HT1080 (cell line): ENCODE measurements around the genes ACADS, HNF1A and ANAPC5.

DNA sequence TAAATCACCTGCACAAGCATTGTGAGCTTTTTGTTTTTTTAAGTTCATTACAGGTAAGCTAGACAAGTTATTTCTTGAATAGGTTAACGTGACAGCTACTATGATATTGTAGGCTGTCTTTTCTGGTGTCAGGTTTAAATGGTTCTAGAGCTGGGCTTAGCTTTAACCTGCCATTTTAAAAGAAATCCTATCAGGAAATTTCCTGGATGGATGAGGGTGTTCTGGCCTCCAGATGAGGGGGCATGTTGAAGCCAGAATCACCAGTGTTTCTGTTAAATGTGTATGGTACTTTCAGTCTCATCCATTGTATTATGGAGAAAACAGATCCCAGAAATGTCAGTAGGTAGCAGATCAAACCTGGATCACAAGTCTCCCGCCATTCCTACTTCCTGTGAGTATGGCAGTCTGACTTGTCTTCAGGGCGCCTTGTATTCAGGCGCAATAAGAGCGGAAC lies 3.6 kb downstream of the POP5 start:
RAMPAGE:
- cytosol, long total RNA = no peak
- long total RNA = no peak
- nucleus, long total RNA = no peak

DNA sequence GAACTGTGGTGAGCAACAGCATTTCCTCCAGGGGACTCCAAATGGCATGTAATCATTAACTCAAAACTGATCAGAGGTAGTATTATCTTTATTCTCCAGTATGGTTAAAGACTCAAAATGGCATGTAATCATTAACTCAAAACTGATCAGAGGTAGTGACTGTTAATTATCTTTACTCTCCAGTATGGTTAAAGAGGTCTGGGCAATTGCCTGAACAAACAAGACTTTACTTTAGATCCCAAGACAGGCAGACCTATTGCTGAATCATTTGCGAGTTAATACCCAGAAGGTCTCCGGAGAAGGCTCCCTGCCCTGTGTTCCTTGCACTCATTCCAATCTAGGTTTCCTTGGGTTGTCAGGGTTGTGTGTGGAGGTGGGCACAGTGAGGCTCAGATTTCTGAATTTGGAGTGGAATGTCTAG lies 6.5 kb upstream of the ACADS start:
RAMPAGE:
- cytosol, long total RNA = no peak
- long total RNA = no peak
- nucleus, long total RNA = no peak

DNA sequence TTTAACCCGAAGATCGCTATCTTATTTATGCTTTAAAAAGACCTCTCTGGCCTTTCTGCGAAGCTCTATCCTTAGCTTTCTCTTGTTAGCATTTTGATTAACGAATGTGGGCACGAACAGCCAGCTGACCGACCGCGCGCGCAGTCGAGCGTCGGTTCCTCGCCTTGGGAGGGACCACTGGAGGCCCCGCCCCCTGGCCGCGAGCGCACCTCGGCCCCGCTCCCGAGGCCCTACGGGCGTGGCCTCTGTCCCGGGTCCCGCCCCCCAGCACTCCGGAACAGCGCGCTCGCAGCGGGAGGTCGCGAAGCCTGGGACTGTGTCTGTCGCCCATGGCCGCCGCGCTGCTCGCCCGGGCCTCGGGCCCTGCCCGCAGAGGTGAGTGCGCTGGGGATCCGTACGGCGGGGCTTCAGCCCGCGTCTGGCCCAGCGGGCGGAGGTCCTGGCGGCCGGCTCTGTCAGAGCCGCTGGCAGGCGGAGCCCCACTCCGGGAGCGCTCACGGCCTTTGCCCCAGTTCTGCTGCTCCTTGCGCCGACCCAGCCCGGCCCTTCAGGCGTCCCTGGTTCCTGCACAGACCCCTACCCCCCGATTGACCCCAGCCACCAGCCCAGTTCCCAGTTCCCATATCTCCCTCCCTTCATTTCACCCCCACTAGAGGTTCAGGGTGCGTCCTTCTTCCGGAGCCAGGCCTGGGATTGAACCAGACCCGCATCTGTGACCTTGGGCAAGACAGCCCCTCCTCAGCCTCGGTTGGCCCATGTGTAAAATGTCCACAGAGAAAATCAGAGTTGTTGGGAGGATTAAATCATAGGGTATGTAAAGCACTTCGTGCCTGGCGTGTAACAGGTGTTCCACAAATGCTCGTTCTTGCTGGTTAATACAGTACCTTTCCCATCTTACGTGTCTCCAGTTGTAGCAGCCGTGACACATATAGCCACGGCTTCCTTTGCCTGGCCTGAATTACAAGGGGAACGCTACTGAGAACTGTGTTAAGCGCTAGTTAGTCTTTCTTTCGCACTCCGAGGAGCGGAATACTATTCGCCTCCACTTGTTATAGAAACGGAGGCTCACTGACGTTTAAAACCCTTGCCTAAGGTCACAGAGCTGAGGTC lies at the start of gene ACADS:
Gene ACADS, plus strand, starts transcription at position 270 of the 1,110 bp plus-strand sequence.
RAMPAGE:
- cytosol, long total RNA = no peak
- long total RNA = no peak
- nucleus, long total RNA = no peak

DNA sequence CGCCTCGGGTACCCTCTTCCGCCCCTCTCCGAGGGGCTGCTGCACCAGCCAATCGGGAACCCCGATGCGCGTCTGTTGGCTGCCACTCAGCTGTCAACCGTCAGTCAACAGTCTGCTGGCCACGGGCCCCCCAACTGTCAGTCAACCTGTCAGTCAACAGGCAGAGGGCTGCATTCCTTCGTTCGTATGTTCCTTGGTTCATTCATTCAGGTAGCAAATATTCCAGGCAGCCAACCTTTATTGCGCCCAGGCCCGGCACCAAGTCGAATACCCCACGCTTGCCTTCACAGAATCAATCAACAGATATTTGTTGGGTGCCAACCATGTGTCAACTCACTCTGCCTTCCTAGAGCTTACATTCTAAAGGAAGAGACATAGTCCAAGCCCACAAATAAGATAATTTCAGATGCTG lies 411 bp upstream of the SPPL3 start:
RAMPAGE:
- cytosol, long total RNA = no peak
- long total RNA = no peak
- nucleus, long total RNA = no peak

RAMPAGE:
- cytosol, long total RNA = no peak
- long total RNA = no peak
- nucleus, long total RNA = no peak
These were observed at the start of gene HNF1A for GRCh38 chr12:120978284-120979351. HNF1A (plus strand) TSS chr12:120978543.

DNA sequence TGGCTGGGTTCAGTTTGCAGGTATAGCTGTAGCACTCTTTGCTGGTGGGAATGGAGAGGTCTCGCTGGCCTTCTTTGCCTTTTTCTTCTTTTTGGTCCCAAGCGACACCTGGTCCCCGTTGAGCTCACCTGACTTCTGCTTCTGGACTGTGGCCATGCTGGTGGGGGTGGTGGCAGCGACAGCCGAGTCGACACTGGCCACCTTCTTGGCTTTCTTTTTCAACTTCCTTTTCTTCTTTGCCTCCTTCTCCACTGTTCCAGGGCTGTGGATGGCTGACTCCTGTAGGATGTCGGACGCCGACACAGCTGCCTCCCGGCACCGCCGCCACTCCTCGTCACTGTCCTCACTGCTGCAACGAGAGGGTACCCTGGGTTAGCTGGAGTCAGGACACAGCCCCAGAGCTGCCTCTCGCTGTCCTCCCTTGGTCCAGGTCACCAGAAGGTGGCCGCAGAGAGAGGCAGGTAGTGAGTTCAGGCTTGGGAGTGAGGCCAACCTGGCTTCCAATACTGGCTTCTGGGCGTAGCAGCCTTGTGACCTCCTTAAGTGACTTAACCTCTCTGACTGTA lies 12.1 kb downstream of the C12orf43 start:
RAMPAGE:
- cytosol, long total RNA = no peak
- long total RNA = no peak
- nucleus, long total RNA = no peak

DNA sequence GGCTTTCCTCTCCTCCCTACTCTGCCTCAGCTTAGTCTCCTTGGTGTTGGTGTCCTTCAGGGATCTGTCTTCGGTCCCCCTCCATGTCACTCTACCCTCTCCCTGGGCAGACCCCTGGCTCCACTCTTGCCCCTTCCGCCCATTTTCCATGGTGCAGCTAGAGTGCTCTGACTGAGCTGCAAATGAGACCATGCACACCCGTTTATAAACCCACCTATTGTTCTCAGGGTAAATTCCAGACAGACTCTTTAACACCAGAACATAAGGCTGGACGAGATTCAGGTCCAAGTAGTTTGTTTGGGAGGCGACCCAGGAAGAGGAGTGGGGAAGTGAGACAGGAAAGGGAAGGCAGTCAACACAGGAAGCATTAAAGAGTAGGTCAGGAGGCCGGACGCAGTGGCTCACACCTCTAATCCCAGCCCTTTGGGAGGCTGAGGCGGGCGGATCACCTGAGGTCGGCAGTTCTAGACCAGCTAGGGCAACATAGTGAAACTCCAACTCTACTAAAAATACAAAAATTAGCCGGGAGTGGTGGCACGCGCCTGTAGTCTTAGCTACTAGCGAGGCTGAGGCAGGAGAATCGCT lies 4.5 kb upstream of the P2RX7 start:
RAMPAGE:
- cytosol, long total RNA = no peak
- long total RNA = no peak
- nucleus, long total RNA = no peak

DNA sequence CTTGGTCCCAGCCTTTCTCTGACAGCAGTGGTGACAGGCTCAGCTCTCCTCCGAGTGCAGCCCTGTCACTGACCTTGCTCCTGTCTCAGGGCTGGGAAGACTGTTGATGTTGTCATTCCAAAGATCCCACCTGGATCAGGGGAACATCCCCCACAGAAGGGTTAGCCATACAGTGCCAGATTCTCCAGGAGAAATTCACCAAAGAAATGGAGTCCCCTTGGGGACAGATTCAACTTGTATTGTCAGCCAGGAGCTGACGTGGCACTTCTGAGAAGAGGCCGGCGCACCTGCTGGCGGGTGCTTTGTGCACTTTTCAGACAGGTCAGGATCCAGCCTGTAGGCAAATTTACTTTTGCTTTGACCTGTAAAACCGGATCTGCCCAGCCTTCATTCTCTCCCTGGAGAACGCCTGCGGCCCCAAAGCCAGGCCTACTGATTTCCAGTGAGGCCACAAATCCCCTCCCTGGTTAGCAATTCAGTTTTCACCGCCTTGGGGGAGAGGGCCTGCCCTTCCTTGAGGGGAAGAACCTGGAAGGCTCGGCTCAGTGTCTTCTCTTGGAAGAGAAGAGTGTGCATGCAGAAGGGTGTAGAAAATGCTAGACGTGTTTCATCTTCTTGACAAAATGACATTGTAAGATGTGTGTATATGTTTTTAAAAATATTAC lies 17.3 kb downstream of the P2RX4 start:
RAMPAGE:
- cytosol, long total RNA = no peak
- long total RNA = no peak
- nucleus, long total RNA = no peak

GRCh38 chr12:121230750-121231014 lies 20.8 kb downstream of the P2RX4 start:
RAMPAGE:
- cytosol, long total RNA = no peak
- long total RNA = no peak
- nucleus, long total RNA = no peak

DNA sequence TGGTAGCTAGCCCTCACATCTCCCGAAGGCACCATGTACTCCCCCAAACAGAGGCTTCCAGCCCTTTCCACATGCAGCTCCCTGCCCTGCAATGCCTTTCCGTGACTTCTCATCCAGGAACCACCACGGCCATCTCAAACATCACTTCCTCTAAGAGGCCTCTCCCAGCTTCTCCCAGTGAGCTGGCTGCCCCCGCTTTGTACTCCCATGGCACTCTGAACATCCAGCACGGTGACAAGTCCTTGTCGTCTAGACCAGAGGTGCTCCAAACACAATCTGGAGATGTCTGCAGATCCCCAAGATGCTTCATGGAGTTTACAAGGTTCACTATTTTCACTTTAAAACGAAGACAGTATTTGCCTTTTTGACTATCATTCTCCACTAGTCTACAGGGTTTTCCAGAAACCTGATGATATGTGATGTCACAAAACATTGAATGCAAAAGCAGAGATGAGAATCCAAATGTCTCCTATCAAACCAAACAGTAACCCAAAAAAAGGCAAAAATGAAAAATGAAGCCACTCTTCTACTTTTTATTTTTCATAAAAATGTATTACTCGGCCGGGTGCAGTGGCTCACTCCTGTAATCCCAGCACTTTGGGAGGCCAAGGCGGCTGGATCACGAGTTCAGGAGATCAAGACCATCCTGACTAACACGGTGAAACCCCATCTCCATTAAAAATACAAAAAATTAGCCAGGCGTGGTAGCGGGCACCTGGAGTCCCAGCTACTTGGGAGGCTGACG lies 34.7 kb downstream of the CAMKK2 start:
RAMPAGE:
- cytosol, long total RNA = no peak
- long total RNA = no peak
- nucleus, long total RNA = no peak

GRCh38 chr12:121279349-121280104 lies 17.0 kb downstream of the CAMKK2 start:
RAMPAGE:
- cytosol, long total RNA = no peak
- long total RNA = no peak
- nucleus, long total RNA = no peak

RAMPAGE:
- cytosol, long total RNA = no peak
- long total RNA = no peak
- nucleus, long total RNA = no peak
These were observed 1.4 kb downstream of the CAMKK2 start for GRCh38 chr12:121295238-121295379.

RAMPAGE:
- cytosol, long total RNA = start-site peak on the minus strand at chr12:121352369-121352420, 233 and 349 reads in 2 replicates
- long total RNA = start-site peak on the minus strand at chr12:121352383-121352417, 185 reads
- nucleus, long total RNA = no peak
These were observed at the start of gene ANAPC5 for GRCh38 chr12:121351741-121352983. ANAPC5 (minus strand) TSS chr12:121352411.

DNA sequence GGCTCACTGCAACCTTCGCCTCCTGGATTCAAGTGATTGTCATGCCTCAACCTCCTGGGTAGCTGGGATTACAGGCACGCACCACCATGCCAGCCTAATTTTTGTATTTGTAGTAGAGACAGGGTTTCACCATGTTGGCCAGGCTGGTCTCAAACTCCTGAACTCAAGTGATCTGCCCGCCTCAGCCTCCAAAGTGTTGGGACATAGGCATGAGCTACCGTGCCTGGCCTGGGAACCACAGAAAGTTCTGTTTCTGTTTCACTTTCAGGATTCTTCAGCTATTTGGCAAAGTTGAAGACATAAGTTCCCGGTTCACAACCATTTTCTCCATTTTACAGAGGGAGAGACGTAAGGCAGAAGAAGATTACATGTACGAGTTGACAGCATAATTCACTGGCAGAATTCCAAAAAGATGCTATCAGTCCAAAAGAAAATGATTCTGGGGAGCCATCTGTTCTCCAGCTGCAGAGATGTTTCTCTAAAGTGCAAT lies 8.2 kb upstream of the RNF34 start:
RAMPAGE:
- cytosol, long total RNA = no peak
- long total RNA = no peak
- nucleus, long total RNA = no peak

GRCh38 chr12:121443879-121444804 lies 44.2 kb downstream of the RNF34 start:
RAMPAGE:
- cytosol, long total RNA = no peak
- long total RNA = no peak
- nucleus, long total RNA = no peak

DNA sequence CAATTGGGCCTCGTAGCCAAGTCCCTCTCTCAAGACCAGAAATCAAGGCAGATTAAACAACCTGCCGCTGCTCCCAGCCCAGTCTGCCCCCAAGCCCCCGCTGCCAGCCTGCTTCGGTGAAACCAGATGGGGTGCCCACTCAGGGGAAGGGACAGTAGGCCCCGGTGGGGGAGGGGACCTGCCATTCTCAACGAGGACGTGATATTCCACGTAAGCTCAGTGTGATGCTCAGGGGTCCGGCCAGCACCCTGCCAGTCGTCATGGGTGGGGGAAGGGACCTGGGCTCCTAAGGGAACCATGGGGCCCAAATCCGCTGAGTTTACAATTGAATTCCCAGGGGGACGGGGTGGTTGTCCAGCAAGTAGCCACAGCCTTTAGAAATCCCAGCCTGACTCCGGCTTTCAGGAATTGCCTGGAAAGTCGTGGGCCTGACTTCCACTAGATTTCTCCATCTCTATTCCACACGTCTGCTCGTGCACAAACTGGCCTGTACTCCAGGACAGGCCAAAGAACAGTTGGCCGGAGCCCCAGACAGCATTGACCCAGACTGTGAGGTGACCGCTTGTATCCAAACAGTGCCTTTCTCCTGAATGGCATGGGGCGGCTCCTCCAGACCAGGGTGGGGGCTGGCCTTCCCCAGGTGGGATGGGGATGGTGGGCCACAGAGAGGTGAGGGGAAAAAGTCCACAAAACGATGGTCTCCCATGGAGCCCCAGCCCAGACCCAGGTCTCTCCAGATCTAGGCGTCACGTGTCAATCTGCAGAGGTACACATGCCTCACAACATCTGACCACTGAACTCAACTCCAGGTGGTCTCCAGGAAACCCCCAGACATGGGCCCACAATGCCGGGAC lies 62.2 kb downstream of the KDM2B start:
RAMPAGE:
- cytosol, long total RNA = no peak
- long total RNA = no peak
- nucleus, long total RNA = no peak

DNA sequence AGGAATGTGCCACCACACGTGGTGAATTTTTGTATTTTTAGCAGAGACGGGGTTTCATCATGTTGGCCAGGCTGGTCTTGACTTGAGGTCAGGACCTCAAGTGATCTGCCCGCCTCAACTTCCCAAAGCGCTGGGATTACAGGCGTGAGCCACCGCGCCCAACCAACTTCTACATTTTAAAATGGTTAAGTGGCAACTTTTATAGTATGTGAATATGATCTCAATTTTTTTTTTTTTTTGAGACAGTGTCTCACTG lies 9.5 kb downstream of the KDM2B start:
RAMPAGE:
- cytosol, long total RNA = no peak
- long total RNA = no peak
- nucleus, long total RNA = no peak

DNA sequence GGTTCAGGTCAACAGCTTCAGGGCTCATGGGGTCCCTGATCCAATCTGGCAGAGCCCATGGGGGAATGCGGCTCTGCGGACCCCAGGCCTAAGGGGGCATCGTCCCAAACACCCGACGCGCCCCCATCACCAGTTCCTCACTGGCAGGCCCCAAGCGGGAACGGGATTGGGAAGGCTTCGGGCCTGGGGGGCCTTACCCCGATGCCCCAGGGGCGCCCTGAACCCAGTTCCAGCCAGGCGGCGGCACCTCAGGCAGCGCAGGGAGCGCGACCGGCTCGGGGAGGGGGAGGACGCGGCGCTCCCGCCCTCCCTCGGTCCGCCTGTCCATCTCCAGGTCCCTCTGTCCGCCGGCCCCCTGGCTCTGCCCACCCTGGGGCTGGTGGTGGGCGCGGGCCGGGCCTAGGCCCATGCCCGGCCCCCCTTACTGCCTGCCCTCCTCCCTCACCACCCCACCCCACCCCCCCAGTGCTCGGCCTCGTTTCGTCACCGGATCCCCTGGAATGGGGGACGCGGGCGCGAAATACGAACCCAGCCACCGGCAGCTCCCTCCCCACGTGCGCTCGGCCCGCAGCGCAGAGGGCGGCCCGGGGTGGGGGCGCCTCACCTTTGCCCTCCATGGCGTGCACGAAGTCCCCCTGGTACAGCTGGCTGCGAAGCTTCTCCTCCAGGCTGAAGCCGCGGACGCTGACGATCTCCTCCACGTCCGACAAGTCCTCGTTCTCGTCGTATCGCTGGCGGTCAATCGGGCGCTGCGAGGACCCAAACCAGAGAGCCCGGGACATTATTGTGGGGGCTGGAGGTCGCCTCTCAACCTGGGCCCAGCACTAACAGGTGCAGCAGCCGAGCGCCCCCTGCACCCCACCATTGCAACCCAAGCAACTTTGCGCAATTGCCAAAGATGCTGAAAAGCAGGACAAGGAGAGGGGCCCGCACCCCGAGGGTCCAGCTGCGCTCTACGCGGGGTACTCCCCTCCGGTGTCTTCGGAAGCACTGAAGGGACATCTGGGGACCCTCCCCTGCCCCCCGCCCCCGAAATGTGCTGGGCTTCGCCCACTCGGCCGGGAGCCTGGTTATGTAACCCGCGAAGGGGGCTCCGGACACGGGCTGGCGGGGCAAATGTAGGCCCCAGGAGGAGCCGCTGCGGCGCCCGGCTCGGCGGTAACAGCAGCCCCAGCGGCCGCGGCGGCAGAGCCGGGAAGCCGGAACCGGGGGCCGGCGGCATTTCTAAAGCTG lies 2.2 kb downstream of the KDM2B start:
RAMPAGE:
- cytosol, long total RNA = no peak
- long total RNA = no peak
- nucleus, long total RNA = no peak

DNA sequence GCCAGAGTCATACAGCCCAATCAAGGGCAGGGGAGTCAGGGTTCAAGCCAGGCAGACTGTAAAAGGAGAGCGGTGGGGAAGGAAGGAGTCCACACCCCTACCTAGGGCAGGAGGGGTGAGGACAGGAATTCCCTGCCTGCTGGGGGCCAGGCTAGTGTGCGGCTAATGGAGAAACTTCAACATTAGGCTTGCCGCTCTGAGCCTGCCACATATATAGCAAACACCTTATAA lies 31.0 kb downstream of the MORN3 start:
RAMPAGE:
- cytosol, long total RNA = no peak
- long total RNA = no peak
- nucleus, long total RNA = no peak

DNA sequence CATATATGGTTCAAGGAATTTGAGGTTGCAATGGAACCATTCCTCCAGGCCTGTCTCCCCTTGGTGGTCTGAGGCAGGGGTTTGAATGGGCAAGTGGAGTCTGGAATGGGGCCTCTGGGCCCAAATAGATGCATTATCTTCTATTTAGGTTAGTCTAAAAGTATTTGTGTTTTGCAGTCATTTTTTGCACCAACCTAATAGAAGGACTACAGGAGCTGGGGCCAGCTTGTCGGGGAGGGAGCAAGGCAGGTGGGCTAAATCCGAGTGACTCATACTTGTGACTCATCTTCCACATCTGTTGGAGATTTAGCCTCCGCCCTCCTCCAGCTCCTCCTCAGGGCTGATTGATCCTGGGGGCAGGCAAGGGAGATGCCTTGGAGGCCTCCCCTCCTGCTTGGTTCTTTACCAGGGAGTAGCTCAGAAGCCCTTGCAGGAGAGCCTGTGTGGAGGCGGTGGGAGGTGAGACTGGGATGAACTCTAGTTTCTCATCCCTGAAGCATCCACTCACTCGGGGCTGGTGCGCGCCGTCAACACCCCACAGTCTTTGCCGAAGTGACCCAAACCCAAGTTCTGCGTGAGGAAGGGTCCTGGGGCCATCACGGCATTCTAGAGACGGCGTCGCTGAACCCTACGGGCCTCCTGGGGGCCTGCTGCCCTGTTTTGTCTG lies 27.9 kb downstream of the RHOF start:
RAMPAGE:
- cytosol, long total RNA = no peak
- long total RNA = no peak
- nucleus, long total RNA = no peak